Airway epithelial cell (primary cell): ENCODE data around the genes SLC36A2 and GEMIN5.

GRCh38 chr5:151058763-151059300, 22.0 kb downstream of the TNIP1 start:
- RAMPAGE, long total RNA: no peak

- RAMPAGE, long total RNA: no peak
Observed at GRCh38 chr5:151096044-151096763, 15.4 kb upstream of the TNIP1 start.

DNA sequence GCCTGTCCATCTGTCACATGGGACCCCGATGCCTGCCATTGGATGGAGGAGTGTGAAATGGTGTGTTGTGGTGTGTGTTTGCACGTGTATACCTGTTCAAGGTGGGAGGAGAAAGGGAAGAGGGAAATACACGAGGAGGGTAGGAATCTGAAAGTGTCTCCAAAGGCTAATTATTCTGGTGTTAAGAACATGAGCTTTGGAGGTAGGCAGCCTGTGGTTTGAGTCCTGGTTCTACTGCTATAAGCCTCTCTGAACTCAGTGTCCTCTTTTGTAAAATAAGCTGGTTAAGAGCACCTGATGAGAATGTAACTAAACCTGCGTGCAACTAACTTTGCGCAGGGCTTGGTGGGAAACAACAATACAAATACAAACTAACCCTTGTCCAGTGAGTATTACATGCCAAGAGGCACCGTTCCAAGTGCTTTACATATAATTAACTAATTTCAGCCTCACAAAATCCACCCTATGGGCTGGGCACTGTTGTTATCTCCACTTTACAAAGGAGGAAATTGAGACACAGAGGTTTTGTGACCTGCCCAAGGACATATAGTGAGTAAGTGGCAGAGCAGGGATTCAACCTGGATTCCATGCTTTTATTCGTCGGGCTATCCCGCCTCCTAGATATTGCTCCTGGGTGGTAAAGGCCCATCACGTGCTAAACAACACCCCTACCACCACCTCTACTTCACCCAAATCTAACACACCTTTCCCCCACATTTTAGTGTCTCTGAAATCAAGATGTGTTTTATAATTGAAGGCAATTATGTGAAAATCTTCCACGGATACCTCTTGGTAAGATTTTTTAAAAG, 26.2 kb upstream of the TNIP1 start:
- RAMPAGE, long total RNA: no peak

DNA sequence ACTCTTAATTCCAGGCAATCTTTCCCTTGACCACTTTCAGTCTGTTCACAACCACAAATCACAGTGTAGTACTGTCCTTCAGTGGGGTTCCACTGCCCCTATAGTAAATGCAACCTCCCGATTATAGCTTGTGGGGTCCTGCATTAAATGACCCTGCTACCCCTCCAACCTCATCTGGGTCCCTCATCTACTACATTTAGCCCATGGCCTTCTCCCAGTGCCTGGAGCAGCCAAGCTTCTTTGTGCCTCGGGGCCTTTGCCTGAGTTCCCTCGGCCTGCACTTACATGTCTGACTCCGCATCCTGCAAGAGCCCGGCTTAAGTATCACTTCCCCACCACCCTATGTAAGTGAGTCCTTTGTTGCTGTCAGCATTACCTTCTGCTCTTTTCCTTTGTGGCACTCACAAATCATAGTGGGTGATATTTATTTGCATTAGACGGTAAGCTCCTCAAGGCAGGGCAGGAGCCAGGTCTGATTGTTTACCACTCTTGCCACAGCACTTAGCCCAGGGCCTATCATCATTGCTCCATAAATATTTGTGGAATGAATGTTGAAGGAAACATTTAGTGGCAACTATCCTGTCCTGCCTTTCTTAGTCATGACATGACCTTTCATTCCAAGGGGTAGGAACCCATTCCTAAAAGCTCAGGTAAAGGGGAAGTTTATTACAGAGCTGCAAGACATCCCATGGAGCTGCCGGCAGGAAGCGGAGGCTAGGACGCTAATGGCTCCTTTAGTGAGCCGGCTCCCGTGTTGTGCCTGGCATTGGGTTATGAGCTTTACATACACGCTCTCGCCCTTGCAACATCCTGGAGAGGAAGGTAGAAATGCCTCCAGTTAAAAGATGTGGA, 4.8 kb downstream of the GM2A start:
- RAMPAGE, long total RNA: no peak

- RAMPAGE, long total RNA: no peak
Observed at GRCh38 chr5:151263825-151264618, 11.0 kb downstream of the GM2A start.

DNA sequence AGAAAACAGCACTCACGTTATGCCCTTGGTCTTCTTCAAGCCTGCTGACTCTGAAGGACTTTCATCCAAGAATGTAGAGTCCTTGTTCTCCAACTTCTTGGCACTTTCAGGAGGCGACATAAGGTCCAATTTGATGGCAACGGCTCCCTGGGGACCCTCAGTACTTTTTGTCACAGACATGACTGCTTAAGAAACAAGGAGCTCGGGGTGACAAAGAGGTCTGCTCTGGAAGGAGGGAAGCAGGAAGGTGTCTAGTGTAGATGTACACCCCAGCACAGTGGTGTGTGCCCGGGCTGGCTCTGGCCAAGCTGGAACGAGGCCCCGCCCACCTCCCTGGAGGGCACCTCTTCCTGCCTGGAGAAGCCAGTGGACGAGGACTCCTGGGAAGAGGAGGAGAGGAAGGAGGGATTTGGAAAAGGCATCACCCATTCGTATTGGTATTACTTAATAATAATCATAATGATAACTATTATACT, at the start of gene SLC36A2:
Gene SLC36A2 (minus strand): TSS at position 279 of the 476 bp plus-strand sequence.
- RAMPAGE, long total RNA: no peak

DNA sequence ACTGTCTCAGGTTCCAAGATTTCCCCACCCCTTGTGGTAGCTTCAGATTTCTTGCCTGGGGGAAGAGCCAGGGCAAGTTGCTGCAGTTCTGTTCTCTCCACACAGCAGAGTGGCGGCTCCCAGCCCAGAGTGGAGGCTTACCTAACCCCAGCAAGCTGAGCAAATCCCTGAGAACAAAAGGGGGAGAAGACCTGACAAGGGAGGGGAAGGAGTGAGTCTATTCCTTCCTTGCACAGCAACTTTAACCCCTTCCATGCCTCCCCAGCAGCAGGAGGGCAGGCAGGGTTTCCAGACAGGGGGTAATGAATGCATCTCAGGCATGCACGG, 28.6 kb upstream of the FAT2 start:
- RAMPAGE, long total RNA: no peak

- RAMPAGE, long total RNA: start-site peak on the plus strand at chr5:151637931-151637958, 78 and 68 reads in 2 replicates
Observed at GRCh38 chr5:151637571-151638235, 46.6 kb upstream of the FAT2 start.

GRCh38 chr5:151696202-151697454, 9.9 kb upstream of the SPARC start:
- RAMPAGE, long total RNA: no peak

DNA sequence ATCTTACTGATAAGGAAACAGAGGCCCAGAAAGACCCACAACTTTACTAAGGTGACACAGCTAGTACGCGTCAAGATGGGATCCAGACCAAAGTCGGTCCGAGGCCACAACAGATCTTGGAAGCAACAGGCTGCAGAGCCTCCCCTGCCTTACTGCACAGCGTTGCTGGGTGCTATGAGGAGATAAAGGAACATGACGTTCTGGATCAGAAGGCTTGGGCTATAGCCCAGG, 144.2 kb downstream of the NMUR2 start:
- RAMPAGE, long total RNA: no peak

GRCh38 chr5:153325074-153325526, 165.4 kb upstream of the GRIA1 start:
- RAMPAGE, long total RNA: no peak

- RAMPAGE, long total RNA: no peak
Observed at GRCh38 chr5:153516309-153517001, 26.0 kb downstream of the GRIA1 start.

GRCh38 chr5:154002076-154002518, 36.6 kb downstream of the FAM114A2 start:
- RAMPAGE, long total RNA: no peak

- RAMPAGE, long total RNA: no peak
Observed at GRCh38 chr5:154197973-154198763, 7.6 kb downstream of the GALNT10 start.

- RAMPAGE, long total RNA: no peak
Observed at GRCh38 chr5:154754275-154755272, 603 bp upstream of the LARP1 start.

- RAMPAGE, long total RNA: no peak
Observed at GRCh38 chr5:154758867-154759840, 4.0 kb downstream of the LARP1 start.

DNA sequence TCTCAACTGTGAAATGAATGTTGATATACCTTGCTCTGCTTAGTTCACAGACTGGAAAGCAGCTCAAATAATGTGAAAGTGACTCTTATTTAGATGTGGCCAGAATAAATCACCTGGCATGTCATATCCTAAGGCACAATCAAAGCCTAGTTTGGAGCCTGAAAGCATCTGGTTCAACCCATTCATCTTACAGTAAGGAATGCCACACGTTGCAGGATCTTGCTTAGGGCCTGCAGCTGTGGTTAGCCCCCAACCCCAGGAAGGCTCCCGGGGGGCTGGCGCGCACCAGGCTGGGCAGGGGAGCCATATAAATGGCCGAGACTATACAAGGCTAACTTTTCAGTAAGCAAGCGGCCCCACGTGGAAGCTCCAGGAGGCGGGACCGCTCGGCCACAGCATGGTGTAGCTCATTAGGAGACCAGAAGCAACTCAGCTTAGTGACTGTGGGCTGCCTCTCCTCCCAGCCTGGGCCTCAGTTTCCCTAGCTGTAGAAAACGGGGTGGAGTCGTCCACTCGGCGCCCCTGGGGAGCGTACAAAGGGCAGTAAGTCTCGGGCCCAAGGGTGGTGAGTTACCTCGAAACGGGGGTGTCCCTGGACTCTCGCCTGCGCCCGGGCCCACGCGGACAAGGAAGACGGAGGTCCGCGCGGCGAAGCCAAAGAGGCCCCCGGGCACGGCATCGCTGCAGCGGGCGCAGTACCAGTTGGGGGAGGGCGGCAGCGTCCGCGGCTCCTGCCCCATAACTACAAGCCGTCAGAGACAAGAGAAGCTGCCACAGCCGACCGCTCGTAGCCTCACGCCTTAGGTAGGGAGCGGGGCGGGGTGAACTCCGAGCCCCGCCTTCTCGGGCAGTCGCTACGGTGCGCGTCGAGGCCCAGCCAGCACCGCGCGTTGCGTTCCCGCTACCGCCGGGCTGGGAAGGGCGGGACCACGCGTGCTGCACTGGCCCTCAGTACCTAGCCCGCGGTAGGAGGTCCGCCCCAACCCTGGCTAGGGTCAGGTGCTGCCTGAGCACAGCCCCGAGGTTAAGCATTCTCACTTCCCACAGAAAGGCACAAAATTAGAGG, at the start of gene GEMIN5:
Gene GEMIN5 (minus strand): TSS at position 818 of the 1,066 bp plus-strand sequence.
- RAMPAGE, long total RNA: no peak

GRCh38 chr5:154944249-154944774, 3.4 kb downstream of the MRPL22 start:
- RAMPAGE, long total RNA: no peak

DNA sequence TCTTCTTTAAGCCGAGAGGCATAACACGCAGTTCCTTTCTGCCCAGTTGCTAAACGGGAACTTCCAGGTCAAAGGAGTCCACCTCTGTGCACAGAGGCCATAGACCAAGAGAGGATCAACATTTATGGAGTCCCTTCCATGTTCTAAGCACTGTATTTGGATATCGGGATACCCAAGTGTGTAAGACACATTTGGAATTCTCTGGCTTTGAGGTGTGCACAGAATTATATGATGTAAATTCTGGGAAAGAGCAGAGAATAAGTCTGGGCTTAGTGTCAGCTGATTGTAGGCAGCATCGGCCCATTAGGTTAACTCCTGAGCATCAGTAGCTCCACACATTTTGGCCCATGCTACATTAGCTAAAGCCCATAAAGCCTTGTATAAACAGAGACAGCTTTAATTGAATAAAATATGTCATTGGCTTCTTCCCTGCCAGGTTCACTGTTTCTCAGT, 209.0 kb downstream of the KIF4B start:
- RAMPAGE, long total RNA: no peak

DNA sequence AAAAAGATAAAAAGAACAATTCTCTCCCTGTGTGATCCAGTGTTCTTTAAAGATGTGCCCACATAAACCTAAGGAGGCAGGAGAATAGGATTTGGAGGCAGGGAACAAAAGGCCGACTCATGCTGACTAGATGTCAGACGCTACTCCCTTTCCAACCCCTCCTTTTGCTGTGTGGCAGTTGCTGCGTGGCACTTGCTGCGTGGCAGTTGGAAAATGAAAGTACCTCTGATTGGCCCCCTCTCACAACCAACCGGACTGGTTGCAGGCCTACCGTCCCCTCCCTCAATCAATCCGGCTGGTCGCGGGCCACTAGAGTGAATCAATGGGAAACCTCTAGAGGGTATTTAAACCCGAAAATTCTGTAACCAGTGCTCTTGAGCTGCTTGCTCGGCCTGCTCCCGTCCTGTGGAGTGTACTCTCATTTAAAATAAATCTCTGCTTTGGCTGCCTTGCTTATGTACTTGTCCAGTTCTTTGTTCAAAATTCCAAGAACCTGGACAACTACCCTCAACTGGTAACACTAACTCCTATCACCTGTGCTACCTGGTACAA, 551.1 kb downstream of the KIF4B start:
- RAMPAGE, long total RNA: no peak